HepG2 (cell line): ENCODE measurements around a stretch of chrX.

- RRBS, 2 experiments: no CpG with 5 or more reads among the region's 3 CpGs
CAGE:
- cytosol, long polyA minus RNA: no peak
- cytosol, long polyA plus RNA: no peak
- long polyA plus RNA: no peak
- nucleus, long polyA minus RNA: no peak
- nucleus, long polyA plus RNA: no peak
Observed at GRCh38 chrX:7041797-7042185, 105.7 kb upstream of the STS start.

GRCh38 chrX:8784329-8784782, 16.8 kb downstream of the FAM9A start:
- RRBS, 2 experiments: no CpG with 5 or more reads among the region's 21 CpGs
CAGE:
- cytosol, long polyA minus RNA: no peak
- cytosol, long polyA plus RNA: no peak
- long polyA plus RNA: no peak
- nucleus, long polyA minus RNA: no peak
- nucleus, long polyA plus RNA: no peak

GRCh38 chrX:9539569-9540492, 75.0 kb downstream of the TBL1X start:
- RRBS, 2 experiments: no CpG with 5 or more reads among the region's 6 CpGs
CAGE:
- cytosol, long polyA minus RNA: no peak
- cytosol, long polyA plus RNA: no peak
- long polyA plus RNA: no peak
- nucleus, long polyA minus RNA: no peak
- nucleus, long polyA plus RNA: no peak

GRCh38 chrX:9882521-9882992, 84.6 kb upstream of the CLDN34 start:
- RRBS, 2 experiments: no CpG with 5 or more reads among the region's 9 CpGs
CAGE:
- cytosol, long polyA minus RNA: no peak
- cytosol, long polyA plus RNA: no peak
- long polyA plus RNA: no peak
- nucleus, long polyA minus RNA: no peak
- nucleus, long polyA plus RNA: no peak

DNA sequence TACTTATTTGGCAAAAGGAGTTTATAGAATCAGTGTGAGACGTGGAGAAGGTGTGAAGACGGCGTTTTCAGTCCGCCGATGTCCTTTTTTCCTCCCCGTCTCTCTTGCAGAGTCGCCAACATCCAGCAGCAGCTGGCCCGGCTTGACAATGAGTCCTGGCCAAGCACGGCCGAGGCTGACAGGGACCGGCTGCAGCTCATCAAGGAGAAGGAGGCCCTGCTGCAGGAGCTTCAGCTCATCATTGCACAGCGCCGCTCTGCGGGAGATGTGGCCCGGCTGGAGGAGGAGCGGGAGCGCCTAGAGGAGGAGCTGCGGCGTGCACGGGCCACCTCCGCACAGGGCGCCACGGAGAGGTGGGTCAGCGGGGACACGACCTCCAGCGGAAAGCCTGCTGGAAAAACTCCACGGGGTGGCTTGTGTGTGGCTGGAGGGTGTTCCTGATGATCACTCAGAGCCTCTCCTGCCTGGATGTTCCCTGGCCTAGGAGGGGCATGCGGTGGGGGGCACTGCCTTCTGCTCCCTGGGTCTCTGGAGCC, 47.0 kb upstream of the CLCN4 start:
- RRBS, 2 experiments: 97 to 98% methylated on average over 8 of the region's 28 CpGs
CAGE:
- cytosol, long polyA minus RNA: no peak
- cytosol, long polyA plus RNA: no peak
- long polyA plus RNA: no peak
- nucleus, long polyA minus RNA: no peak
- nucleus, long polyA plus RNA: no peak

DNA sequence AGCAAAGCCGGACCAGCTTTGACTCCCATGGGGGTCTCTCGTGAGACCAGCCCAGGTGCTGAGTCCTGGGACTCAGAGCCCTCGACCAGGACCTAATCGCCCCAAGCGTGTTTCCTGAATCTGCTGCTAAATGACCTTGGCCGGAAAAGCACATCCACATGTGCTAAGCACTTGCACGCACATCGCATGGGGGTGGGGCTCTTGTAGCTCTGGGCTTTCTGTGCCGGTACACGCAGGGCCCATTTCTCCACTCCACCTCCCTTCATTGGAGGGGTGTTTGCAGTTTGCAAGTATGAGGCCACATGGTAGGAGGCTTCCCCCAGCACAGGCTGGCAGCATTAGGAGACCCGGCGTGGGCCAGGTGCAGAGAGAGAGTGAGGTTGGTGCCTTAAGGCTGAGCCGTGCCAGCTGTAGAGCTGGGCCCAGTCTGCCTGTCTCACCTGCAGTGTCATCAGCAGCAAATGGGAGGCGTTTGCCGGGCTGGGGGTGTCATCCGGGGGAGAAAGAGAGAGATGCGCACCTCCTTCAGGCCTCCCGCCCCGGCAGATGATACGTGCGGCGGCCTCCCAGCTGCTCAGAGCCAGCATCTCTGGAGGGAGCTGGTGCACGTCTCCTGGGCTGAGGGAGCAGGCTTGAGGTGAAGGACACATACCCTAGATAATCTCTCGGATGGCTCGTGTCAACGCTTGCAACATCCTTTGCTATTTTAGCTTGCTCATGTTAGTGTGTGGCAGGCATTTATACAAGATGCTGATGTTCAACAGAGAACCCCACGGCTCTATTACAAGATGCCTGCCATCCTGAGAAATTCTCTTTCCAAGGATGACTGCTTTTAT, 45.2 kb upstream of the CLCN4 start:
- RRBS, 2 experiments: 44 to 93% methylated on average over 1 to 3 of the region's 27 CpGs
CAGE:
- cytosol, long polyA minus RNA: no peak
- cytosol, long polyA plus RNA: no peak
- long polyA plus RNA: no peak
- nucleus, long polyA minus RNA: no peak
- nucleus, long polyA plus RNA: no peak

GRCh38 chrX:10285591-10285883, 128.8 kb downstream of the CLCN4 start:
- RRBS, 2 experiments: no CpG with 5 or more reads among the region's 2 CpGs
CAGE:
- cytosol, long polyA minus RNA: no peak
- cytosol, long polyA plus RNA: no peak
- long polyA plus RNA: no peak
- nucleus, long polyA minus RNA: no peak
- nucleus, long polyA plus RNA: no peak

GRCh38 chrX:10482942-10483686, 137.3 kb downstream of the MID1 start:
- RRBS, 2 experiments: no CpG with 5 or more reads among the region's 9 CpGs
CAGE:
- cytosol, long polyA minus RNA: no peak
- cytosol, long polyA plus RNA: no peak
- long polyA plus RNA: no peak
- nucleus, long polyA minus RNA: no peak
- nucleus, long polyA plus RNA: no peak

DNA sequence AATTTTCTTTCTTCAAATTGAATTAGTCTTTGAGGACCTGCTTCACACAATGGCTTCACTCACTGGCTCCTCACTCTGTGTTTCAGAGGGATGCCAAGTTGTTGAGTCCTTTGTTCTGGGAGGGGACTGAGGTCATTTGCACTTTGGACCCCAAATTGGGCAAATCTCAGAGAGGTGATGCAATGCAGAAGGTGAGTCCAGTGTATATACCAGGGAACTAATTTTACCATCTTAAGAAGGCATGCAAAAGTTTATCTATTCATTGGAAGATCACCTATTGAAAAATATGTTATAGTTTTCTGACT, 149.9 kb upstream of the MID1 start:
CAGE:
- cytosol, long polyA minus RNA: no peak
- cytosol, long polyA plus RNA: no peak
- long polyA plus RNA: no peak
- nucleus, long polyA minus RNA: no peak
- nucleus, long polyA plus RNA: no peak

DNA sequence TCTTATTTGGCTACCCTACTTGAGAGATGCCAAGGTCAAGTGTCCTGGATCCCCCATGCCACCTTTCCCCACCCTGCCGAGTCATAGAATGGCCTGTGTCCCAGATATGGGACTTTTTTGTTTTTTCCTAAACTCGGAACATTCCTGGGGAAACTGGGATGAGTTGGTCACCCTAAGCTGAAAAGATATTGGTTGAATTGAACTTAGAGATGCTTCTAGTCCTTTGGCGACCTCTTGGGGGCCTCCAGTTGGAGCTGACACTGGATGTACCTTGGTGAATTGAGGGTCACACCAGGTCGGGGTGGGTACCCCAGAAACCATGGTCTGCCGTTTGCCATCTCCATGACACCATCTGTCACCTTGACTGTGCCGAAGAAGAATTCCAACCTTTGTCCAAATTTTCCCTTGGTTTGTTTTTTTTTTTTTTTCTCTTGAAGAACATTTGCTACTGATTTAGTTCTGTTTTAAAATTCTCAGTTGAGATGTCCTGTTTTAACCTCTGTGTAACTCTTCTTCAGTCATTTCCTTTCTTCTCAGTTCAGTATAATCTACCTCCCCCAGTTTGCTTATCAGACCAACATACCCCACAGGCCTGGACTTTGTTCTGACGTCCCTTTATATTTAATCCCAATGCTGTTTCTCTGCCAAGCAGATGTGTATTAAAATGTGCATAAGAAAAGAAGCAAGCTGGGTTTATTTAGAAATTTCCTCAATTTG, 24.1 kb downstream of the HCCS start:
- RRBS, 2 experiments: no CpG with 5 or more reads among the region's 7 CpGs
CAGE:
- cytosol, long polyA minus RNA: no peak
- cytosol, long polyA plus RNA: no peak
- long polyA plus RNA: no peak
- nucleus, long polyA minus RNA: no peak
- nucleus, long polyA plus RNA: no peak

- RRBS, 2 experiments: no CpG with 5 or more reads among the region's 6 CpGs
CAGE:
- cytosol, long polyA minus RNA: no peak
- cytosol, long polyA plus RNA: no peak
- long polyA plus RNA: no peak
- nucleus, long polyA minus RNA: no peak
- nucleus, long polyA plus RNA: no peak
Observed at GRCh38 chrX:11340056-11340499, 46.9 kb downstream of the AMELX start.

DNA sequence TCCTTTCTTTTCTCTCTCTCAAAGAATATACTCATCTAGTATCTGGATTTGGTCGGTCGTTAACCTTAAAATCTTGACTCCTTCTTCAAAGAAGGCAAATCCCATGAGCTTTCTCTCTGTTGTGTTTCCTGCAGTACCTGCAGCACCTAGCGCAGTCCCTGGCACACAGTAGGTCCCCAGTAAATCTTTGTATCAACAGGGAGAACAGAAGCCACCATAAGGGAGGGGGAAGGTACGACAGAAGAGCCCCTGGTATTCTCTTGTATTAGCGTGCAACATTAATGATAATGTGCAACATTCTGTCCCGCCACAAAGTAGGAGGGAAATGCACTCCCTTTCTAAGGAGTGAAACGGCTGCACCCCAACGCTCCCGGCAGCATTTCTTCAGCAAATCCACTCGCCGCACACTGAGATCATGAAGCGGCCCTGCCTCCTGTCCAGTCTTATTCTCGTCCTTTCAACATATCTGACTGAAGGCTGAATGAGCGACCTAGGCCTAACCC, 133.6 kb downstream of the AMELX start:
- RRBS, 2 experiments: no CpG with 5 or more reads among the region's 14 CpGs
CAGE:
- cytosol, long polyA minus RNA: no peak
- cytosol, long polyA plus RNA: no peak
- long polyA plus RNA: no peak
- nucleus, long polyA minus RNA: no peak
- nucleus, long polyA plus RNA: no peak

GRCh38 chrX:11792580-11793241, 34.7 kb downstream of the MSL3 start:
- RRBS, 2 experiments: no CpG with 5 or more reads among the region's 7 CpGs
CAGE:
- cytosol, long polyA minus RNA: no peak
- cytosol, long polyA plus RNA: no peak
- long polyA plus RNA: no peak
- nucleus, long polyA minus RNA: no peak
- nucleus, long polyA plus RNA: no peak

DNA sequence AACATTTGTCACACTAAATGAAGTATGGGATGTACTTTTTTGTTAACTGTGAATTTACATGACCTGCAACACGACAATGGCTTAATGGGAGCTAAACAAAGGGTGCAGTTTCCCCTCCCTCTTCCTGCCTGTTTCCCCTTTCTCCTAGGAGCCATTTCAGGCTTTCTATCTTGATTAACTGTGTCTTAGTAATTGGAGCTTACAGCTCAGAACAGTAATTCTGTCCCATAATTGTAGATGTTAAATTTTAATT, 220.0 kb upstream of the PRPS2 start:
- RRBS, 2 experiments: no CpG with 5 or more reads among the region's 1 CpG
CAGE:
- cytosol, long polyA minus RNA: no peak
- cytosol, long polyA plus RNA: no peak
- long polyA plus RNA: no peak
- nucleus, long polyA minus RNA: no peak
- nucleus, long polyA plus RNA: no peak

DNA sequence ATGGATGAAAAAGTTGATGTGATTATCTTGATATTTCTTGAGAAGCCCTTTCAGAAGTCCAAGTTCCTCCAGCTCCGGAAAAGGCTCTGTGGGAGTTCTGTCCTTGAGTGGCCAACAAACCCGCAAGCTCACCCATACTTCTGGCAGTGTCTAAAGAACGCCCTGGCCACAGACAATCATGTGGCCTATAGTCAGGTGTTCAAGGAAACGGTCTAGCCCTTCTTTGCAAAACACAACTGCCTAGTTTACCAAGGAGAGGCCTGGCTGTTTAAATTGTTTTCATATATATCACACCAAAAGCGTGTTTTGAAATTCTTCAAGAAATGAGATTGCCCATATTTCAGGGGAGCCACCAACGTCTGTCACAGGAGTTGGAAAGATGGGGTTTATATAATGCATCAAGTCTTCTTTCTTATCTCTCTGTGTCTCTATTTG, 18.0 kb upstream of the TLR8 start:
- RRBS, 2 experiments: no CpG with 5 or more reads among the region's 6 CpGs
CAGE:
- cytosol, long polyA minus RNA: no peak
- cytosol, long polyA plus RNA: no peak
- long polyA plus RNA: no peak
- nucleus, long polyA minus RNA: no peak
- nucleus, long polyA plus RNA: no peak

DNA sequence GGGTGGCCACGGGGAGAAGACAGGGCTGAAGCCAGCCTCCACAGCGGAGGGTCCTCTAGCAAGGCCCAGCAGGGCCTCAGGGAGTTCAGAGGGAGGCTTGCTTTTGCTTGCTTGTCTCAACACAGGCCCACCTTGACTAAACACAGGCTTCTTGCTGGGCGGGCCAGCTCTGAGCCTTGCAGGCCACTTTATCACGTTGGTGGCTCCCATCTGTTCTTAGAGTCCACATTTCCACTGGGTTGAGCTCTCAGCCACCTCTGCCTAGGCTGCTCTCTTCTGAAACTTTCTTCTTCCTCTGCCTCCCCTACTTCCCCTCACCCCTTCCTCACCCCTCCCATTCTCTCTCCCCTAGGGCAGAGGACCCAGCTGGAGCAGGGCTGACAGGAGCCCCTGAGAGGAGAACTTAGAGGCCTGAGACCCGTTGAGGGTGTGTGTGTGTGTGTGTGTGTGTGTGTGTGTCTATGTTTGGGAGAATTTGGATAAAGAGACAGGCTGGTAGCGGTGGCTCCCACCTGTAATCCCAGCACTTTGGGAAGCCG, 20.0 kb upstream of the TMSB4X start:
- RRBS, 2 experiments: no CpG with 5 or more reads among the region's 7 CpGs
CAGE:
- cytosol, long polyA minus RNA: no peak
- cytosol, long polyA plus RNA: no peak
- long polyA plus RNA: no peak
- nucleus, long polyA minus RNA: no peak
- nucleus, long polyA plus RNA: no peak

DNA sequence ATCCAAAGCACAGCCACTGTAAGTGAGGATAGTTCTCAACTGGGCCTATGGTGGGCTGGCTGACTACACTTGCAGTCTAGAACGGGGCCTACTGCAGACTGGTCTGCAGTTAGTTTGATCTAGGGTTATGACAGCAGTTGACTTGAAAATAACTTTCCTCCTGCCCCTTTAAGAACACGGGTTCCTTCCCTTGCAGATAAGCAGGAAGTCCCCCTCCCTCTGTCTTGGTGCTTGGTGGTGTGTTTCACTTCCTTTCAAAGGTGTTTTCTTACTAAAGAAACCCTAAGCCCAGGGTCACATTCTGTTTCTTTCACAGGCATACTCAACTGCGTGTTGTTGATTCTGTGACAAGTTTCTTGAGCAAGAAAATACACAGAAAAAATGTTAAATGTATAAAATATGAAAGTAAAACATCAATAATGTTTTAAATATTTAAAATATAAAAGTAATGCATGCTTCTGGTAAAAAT, 18.0 kb upstream of the TMSB4X start:
- RRBS, 2 experiments: no CpG with 5 or more reads among the region's 3 CpGs
CAGE:
- cytosol, long polyA minus RNA: no peak
- cytosol, long polyA plus RNA: no peak
- long polyA plus RNA: no peak
- nucleus, long polyA minus RNA: no peak
- nucleus, long polyA plus RNA: no peak

- RRBS, 2 experiments: no CpG with 5 or more reads among the region's 12 CpGs
CAGE:
- cytosol, long polyA minus RNA: no peak
- cytosol, long polyA plus RNA: no peak
- long polyA plus RNA: no peak
- nucleus, long polyA minus RNA: no peak
- nucleus, long polyA plus RNA: no peak
Observed at GRCh38 chrX:12968116-12968845, 6.6 kb upstream of the TMSB4X start.

DNA sequence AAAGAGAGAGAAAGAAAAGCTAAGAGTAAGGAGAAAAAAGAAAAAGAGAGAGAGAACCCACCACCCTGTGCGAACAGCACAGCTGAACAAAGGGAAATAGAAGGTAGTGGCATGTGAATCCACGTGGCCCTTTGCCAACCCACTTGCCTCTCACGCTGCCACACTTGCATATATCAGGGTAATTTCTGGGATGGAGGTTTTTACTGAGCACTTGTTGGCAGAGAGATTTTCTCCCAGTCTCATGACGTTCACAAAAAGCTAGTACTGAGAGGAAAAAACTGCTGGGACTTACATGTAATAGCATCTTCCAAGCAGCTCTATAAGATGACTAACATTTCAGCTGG, 31.1 kb downstream of the TMSB4X start:
- RRBS, 2 experiments: no CpG with 5 or more reads among the region's 4 CpGs
CAGE:
- cytosol, long polyA minus RNA: no peak
- cytosol, long polyA plus RNA: no peak
- long polyA plus RNA: no peak
- nucleus, long polyA minus RNA: no peak
- nucleus, long polyA plus RNA: no peak

- RRBS, 2 experiments: 90 to 97% methylated on average over 4 of the region's 22 CpGs
CAGE:
- cytosol, long polyA minus RNA: no peak
- cytosol, long polyA plus RNA: no peak
- long polyA plus RNA: no peak
- nucleus, long polyA minus RNA: no peak
- nucleus, long polyA plus RNA: no peak
Observed at GRCh38 chrX:13043432-13043998, 905 bp downstream of the FAM9C start.